ENCODE results near the genes NPIPB6, SGF29, SULT1A1, TUFM and CD19.

- RRBS, result no CpG with 5 or more reads among the region's 3 CpGs
These were observed 7.5 kb downstream of the IL4R start for GRCh38 chr16:27321209-27321703.

GRCh38 chr16:27352273-27352635 is 38.5 kb downstream of the IL4R start:
- RRBS, result no CpG with 5 or more reads among the region's 11 CpGs

- RRBS, result no CpG with 5 or more reads among the region's 7 CpGs
These were observed 42.9 kb downstream of the IL4R start for GRCh38 chr16:27356590-27357111.

GRCh38 chr16:27364321-27365081 is 37.5 kb upstream of the IL21R start:
- RRBS, result no CpG with 5 or more reads among the region's 6 CpGs

GRCh38 chr16:27402760-27403250 is 831 bp downstream of the IL21R start:
- RRBS, result no CpG with 5 or more reads among the region's 15 CpGs

DNA sequence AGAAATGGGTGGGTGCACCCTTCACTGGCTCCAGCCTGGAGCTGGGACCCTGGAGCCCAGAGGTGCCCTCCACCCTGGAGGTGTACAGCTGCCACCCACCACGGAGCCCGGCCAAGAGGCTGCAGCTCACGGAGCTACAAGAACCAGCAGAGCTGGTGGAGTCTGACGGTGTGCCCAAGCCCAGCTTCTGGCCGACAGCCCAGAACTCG is 46.5 kb downstream of the IL21R start:
- RRBS, result no CpG with 5 or more reads among the region's 6 CpGs

DNA sequence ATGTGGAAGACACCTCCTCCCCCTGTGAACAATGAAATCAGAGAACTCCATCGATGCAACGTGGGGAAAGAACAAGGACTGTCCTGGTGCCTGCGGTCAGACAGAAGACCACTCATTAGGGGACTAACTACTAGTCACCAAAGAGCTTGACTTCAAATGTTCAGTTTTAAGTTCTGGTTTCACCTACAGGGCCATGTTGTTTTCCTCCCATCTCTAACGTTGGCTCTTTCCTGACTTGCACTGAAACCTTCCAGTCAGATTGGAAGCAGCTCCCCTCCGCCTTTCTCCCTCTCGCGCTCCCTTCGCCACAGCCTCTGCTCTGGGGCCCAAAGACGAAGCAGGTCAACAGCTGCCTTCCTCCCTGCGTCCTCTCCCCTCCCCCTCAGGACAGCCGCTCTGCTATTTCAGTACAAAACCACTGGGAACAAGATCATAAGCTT is 17.4 kb downstream of the GTF3C1 start:
- RRBS, result no CpG with 5 or more reads among the region's 11 CpGs

DNA sequence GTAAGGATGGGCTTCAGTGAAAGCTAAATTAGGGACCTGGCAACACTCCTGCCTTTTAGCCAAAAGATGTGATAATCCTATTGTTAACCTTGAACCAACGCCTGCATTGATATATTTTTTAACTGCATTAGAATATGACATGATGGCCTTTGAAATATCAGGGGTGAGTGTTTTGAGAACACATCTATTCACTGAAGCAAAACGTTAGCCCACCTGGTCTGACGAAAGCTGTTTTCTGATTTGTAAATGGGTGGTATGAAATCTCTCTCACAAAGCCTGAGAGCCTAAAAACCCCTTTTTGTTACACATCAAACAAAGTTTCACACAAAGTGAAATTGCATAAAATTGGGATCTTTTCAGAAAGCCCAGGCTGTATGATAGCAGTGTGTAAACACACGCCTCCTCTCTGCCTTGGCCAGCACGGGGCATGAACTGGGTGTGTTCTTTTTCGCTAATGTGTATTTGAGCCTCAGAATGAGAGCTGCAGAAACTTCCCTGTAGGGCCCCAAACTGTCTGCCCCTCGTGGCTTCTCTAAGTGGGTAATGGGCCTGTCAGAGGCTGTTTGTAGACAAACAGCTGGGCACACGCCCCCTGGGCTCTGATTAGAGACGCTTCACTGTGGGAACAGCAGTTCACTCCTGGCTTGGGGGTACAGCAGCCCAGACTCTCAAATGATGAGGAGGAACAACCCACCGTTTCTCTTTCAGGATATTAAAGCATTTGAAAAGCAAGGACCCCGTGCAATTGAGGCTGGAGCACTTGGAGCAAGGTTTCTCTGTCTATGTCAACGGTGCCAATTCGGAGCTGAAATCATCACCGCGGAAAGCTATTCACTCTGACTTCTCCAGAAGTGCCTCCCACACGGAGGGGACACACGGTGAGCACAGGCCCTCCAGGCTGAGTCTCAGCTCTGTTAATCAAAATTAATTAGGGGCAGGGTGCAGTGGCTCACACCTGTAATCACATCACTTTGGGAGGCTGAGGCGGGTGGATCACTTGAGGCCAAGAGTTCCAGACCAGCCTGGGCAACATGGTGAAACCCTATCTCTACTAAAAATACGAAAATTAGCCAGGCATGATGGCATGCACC is 78.4 kb downstream of the KATNIP start:
- RRBS, result no CpG with 5 or more reads among the region's 19 CpGs

DNA sequence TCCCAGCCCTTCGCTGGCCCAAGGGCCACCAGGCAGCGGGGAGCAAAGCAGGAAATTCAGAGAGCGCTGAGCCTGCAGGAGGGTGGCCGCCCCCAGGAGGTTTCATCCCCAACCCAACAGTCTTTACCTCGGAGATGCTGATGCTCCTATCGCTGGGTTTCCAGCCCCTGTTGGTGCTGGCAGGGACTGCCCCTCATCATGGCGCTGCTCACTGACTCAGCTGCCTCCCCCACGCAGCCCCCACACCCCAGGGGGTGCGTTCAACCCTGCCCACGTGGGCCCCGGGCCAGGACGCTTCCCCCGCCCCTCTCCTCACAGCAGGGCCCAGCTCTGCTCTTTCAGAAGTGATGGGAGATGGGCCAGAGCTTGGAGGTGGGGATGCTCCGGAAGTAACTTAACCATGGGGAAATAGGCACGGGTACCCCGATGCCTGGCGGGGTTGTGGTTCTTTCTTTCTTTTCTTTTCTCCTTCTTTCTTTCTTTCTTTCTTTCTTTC is 175.5 kb downstream of the GSG1L start:
- RRBS, result 12% methylated on average over 4 of the region's 17 CpGs

DNA sequence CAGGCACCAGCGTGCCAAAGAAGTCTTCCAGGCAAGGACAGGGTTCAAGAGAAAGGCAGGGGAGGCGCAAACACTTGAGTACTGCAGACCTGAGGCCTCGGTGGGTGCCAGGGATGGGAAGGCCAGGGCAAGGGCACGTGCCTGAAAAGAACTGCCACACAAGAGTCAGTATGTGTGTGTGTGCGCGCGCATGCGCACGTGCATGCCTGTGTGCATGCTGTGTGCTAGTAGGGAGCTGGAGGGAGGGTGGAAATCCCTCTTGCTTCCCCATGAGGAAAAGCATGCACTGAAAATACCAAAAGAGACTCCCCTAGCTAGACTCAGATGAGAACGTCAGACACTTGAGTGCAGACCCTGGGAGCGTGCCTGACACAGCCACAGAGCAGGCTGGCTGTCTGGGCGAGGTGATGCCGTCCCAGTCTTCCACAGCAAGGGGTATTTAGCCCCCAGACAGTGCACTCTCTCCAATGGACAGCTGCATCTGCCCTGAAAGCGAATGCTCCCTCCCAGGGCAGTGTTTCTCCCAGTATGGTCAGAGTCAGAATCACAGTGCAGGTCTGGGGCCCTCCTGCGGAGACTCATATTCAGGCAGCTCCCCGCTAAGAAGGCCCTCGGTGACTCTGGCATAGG is 40.2 kb upstream of the GSG1L start:
- RRBS, result no CpG with 5 or more reads among the region's 17 CpGs

DNA sequence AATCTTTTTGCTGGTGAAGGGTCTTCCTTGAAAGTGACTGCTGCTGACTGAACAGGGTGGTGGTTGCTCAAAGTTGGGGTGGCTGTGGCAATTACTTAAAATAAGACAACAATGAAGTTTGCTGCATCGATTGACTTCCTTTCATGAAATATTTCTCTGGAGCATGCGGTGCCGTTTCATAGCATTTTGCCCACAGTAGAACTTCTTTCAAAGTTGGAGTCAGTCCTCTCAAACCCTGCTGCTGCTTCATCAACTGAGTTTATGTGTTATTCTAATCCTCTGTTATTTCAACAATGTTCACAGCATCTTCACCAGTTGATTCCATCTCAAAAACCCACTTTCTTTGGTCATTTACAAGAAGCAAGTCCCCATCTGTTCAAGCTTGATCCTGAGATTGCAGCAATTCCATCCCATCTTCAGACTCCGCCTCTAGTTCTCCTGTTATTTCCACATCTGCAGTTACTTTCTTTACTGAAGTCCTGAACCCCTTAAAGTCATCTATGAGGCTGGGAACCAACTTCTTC is 51.1 kb upstream of the GSG1L start:
- RRBS, result no CpG with 5 or more reads among the region's 4 CpGs

GRCh38 chr16:28212513-28212868 is 726 bp upstream of the XPO6 start:
- RRBS, result no CpG with 5 or more reads among the region's 4 CpGs

DNA sequence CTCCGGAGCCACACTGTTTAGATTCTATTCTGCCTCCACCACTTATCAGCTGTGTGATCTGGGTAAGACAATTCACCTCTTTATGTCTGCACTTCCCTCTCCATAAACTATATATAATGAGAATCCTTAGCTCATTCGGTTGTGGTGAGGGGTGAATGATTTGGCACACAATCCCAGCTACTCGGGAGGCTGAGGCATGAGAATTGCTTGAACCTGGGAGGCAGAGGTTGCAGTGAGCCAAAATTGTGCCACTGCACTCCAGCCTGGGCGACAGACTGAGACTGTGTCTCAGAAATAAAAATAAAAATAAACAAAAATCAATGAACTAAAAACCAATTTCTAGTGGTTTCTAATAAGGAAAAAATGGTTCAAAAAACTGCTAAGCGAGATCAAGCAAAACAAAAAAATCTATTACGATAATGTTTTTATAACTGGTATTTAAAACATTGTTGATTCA is at the start of gene NPIPB6:
TSS of gene NPIPB6 (minus strand) at position 168 of the 457 bp plus-strand sequence.
- RRBS, result no CpG with 5 or more reads among the region's 6 CpGs

DNA sequence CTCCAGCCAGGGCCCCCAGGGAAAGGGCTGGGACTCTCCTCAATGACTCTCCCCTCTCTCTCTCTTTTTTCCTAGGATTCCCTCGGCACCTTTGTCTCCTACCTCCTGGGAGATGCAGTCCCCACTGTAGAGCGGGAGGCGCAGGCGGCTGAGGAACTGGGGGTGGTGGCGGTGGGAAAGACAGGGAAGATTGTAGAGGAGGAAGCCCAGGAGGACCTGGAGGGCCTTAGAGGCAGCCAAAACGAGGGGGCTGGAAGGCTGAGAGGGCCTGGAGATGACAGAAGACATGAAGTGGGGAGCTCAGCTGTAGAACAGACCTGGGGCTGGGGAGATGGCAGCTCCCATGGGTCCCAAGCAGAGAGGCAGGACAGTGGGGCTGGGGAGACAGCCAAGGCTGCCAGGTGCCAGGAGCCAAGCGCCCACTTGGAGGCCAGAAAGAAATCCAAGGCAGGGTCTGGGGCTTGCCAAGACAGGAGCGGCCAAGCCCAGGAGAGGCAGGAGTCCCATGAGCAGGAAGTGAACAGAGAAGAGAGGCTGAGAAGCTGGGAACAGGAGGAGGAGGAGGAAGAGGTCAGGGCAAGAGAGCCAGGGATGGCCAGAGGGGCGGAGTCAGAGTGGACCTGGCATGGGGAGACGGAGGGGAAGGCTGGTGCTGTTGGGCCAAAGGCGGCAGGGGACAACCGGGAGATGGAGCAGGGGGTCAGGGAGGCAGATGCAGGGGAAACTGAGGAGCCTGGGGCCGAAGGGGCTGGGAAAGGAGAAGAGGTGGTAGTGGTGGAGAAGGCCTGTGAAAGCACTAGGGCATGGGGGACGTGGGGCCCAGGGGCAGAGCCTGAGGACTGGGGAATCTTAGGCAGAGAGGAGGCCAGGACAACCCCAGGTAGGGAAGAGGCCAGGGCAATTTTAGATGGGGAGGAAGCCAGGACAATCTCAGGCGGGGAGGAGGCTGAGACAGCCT is 860 bp downstream of the APOBR start:
- RRBS, result no CpG with 5 or more reads among the region's 15 CpGs

GRCh38 chr16:28553473-28554651 is at the start of gene SGF29:
SGF29 (plus strand) TSS chr16:28553920.
- RRBS, result 2% methylated on average over 17 of the region's 98 CpGs

DNA sequence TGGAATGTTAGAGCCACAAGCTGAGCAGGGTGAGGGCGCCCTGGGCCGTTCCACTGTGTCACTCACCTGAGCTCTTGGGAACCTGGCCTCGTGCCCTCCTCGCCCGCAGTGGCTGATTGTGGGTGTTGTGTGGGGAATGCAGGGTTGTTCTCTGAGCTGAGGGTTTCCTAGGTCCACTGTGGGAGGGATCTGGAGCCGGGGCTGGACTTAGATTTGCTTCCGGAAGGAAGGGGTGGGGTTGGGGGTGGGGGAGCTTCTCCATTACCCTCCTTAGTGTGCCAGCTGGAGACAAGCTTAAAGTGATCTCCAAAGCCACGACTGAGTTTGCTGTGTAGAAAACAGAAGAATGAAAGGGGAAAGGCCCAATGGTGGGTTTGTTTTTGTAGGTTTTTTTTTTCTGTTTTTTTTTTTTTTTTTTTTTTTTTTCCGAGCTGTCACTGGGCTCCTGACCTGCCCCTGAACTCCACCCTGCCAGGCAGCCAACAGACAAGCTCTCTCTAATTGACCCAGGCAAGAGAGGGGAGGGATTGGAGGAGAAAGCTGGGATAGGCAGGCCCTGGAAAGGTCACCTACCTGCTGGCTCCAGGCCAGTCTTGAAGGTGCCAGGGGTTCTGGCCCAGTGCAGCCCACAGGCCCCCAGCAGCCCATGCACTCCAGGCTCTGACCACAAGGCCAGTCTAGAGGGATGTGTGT is at the start of gene SULT1A1:
TSS of gene SULT1A1 (minus strand) at position 180 of the 693 bp plus-strand sequence.
- RRBS, result no CpG with 5 or more reads among the region's 9 CpGs

DNA sequence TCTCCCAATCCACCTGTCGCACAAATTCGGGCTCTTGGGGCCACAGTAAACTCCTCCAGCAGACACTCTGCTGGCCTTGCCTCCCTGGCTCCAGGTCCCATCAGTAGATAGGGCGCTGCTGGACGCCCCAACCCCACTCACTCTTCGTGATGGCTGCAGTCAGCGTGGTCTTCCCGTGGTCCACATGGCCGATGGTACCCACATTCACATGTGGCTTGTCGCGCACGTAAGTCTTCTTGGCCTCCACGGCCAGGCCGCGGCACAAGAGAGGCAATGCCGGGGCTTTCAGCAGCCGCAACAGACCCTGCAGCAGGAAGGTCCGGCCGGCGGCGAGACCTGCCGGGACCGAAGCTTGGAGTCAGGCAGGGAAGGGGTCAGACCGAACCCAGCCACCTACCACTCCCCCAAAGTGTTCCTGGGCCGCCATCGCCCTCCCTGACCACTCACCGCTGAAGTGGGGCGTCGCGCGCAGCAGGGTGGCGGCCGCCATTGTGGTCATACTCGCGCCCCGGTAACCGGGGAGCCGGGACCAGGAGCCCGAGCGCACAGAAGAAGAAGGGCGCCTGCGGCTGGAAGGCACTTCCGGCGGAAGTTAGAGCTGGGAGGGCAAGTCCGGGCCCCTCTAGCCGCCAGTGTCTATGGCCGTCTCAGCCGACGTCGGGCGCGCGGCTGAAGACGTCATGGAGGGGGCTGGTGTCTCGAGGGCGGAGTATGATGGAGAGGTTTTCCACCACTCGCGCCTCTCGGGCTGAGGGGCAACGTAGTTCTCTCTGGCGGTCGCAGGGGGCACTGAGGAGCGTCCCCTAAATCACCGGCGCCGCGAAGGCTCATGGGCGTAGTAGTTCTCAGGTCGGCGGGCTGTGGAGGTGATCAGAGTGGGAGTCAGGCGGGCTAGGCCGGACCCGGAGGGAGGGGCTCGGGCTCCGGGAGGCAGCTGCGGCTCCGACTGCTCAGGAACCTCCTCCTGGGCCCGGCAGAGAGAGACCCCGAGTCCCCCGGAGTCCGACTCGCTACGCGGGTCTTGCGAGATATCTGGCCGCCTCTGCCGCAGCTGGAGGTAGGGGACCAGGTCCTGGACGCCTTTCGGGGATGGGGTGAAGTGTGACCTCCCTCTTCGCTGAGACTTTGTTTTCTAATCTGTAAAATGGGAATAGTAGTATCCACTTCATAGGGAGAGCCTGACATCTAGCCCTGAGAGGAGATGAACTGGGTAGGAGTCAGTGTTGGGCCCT is at the start of gene TUFM:
TSS of gene TUFM (minus strand) at position 578 of the 1,232 bp plus-strand sequence.
- RRBS, result 3% methylated on average over 17 of the region's 89 CpGs

DNA sequence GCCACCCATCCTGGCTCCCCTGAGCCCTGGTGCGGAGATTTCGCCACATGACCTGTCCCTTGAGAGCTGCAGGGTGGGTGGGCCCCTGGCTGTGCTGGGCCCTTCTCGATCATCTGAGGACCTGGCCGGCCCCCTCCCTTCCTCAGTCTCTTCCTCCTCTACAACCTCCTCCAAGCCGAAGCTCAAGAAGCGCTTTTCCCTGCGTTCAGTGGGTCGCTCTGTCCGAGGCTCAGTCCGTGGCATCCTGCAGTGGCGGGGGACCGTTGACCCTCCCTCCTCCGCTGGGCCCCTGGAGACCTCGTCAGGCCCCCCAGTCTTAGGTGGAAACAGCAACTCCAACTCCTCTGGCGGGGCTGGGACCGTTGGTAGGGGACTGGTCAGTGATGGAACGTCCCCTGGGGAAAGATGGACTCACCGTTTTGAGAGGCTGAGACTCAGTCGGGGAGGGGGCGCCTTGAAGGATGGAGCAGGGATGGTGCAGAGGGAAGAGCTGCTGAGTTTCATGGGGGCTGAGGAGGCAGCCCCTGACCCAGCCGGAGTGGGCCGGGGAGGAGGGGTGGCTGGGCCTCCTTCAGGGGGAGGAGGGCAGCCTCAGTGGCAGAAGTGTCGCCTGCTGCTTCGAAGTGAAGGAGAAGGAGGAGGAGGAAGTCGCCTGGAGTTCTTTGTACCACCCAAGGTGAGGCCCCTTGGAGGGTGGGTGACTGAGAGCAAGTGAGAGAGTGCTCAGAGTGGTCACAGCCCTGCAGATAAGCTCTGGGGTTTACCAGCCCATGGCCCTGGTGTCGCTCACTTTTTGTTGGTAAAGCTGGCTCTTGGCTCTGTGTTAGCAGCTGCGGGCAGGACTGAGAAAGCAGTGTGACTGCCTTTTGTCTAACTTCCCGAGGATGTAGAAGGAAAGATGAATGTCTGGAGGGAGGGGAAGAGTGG is 3.0 kb downstream of the SH2B1 start:
- RRBS, result no CpG with 5 or more reads among the region's 28 CpGs

- RRBS, result 2% methylated on average over 26 of the region's 59 CpGs
These were observed 535 bp upstream of the RABEP2 start for GRCh38 chr16:28925313-28926233.

DNA sequence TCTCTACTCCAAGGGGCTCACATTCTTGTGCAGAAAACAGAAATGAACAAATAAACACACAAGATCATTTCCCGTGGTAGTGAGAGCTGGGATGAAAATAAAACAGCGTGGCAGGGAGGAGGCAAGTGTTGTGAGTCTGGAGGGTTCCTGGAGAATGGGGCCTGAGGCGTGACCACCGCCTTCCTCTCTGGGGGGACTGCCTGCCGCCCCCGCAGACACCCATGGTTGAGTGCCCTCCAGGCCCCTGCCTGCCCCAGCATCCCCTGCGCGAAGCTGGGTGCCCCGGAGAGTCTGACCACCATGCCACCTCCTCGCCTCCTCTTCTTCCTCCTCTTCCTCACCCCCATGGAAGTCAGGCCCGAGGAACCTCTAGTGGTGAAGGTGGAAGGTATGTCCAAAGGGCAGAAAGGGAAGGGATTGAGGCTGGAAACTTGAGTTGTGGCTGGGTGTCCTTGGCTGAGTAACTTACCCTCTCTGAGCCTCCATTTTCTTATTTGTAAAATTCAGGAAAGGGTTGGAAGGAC is at the start of gene CD19:
TSS of gene CD19 (plus strand) at position 271 of the 524 bp plus-strand sequence.
- RRBS, result no CpG with 5 or more reads among the region's 11 CpGs